Measurements from ENCODE around the gene THAP9.

DNA sequence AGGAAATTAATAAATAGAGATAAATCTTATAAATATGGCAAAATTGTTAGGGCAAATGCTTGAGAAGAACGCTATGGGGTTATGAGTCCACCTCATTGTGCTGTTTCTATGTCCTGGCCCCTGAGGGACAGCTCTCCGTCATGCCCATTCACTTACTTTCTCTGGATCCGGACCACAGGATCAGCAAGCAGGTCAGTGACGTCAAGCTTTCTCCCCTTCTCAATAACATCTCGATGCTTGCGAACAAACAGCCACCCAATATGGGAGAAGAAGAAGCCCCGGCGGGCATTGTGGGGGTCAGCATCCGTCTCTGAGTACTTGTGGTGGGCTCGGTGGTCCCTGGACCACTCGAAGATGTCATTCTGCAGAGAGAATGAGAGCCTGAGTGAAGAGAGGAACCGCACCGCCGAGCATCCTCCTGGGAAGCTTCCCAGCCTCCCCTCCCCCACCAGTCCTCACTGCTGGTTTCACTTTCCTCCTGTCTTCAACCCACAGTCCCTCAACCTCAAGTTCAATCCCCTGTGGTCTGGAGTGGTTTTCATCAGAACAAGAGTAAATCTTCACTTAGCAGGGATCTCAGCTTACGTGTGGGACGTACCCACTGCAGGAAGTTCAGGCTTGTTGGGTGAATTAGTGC, 117.9 kb downstream of the SCD5 start:
- PRO-cap: no peak

DNA sequence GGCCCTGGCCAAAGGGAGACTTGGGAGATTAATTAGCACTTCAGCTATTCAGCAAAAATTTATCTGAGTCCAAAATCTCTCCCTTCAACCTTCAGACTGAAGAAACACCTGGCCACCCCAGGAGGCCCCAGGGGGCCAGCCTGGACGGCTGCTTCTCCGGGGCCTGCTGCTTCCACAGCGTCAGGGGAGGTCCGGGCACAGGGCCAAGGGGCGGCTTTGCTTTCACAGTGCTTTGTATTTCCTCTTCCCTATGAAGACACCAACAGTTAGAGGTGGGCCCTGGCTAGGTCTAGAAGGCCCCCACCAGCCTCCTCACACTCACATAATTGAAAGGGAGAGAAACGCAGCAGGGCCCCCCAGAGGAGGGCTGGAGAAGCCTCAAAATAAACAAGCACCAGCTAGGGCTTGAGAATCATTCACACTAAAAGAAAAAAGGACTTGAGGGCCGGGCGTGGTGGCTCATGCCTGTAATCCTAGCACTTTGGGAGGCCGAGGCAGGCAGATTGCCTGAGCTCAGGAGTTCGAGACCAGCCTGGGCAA, 17.8 kb downstream of the SCD5 start:
- PRO-cap: no peak

- PRO-cap: no peak
These were observed 24.9 kb upstream of the SCD5 start for GRCh38 chr4:82823251-82824102.

- PRO-cap: bidirectional peak, plus-strand start at chr4:82900735, minus-strand start at chr4:82900545; bidirectional peak, plus-strand start at chr4:82901119, minus-strand start at chr4:82900944
These were observed at the start of gene THAP9 for GRCh38 chr4:82900589-82901526. Gene THAP9 (plus strand): TSS chr4:82900735.

DNA sequence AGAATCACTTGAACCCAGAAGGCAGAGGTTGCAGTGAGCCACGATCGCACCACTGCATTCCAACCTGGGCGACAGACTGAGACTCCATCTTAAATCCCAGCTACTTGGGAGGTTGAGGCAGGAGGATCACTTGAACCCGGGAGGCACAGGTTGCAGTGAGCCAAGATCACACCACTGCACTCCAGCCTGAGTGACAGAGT, 36.1 kb downstream of the LIN54 start:
- PRO-cap: no peak

GRCh38 chr4:83088705-83089070, 25.8 kb downstream of the PLAC8 start:
- PRO-cap: no peak

DNA sequence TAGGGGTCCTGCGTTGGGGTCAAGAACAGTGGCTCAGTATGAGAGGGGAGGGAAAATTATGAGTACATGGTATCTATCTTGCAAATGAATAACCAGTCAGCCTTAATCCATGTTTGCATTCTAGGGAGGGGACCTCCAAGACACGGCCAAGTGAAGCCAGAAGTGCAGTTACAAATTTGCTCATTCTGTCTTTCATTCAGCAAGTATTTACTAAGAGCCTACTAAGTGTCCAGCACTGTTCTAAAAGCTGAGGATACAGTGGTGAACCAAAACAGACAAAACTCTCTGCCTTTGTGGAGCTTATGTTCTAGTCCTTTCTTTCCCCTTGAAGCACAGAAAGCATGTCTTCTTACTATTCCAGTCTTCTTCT, 76.2 kb downstream of the COQ2 start:
- PRO-cap: no peak

DNA sequence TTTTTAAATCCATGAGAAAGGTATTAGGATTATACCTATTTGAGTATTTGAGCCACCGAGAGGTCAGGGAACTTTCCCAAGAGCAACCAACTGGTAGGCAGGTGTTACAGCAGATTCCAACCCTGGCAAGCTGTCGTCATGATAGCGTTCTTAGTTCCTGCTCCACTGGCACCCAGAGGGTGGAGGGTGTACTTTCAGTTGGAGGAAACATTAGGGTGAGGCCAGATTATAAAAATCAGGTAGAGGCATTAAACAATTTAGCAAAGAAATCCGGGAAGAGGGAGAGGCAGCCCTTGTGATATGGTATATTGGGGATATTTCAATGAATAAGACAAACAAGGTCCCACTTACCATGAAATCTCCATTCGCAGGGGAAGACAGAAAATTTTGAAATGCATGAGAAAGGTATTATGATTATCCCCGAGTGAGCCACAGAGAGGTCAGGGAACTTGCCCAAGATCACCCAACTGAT, 23.2 kb downstream of the COQ2 start:
- PRO-cap: no peak

DNA sequence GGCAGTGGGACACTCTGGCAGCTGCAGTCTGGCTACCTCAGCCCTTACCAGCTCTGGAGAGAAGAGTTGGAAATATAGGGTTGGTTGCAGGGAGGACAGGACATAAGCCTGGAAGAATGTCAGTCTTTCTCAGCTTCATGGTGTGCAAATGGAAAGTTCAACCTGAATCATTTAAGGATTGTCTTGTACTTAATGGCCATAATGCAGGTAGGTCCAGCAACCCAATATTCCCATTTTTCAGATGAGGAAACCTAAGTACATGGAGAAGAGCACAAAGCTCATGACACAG, 60.0 kb downstream of the GPAT3 start:
- PRO-cap: no peak

- PRO-cap: no peak
These were observed 90.5 kb downstream of the GPAT3 start for GRCh38 chr4:83626347-83626966.

GRCh38 chr4:84126897-84127451, 372.1 kb downstream of the NKX6-1 start:
- PRO-cap: no peak

DNA sequence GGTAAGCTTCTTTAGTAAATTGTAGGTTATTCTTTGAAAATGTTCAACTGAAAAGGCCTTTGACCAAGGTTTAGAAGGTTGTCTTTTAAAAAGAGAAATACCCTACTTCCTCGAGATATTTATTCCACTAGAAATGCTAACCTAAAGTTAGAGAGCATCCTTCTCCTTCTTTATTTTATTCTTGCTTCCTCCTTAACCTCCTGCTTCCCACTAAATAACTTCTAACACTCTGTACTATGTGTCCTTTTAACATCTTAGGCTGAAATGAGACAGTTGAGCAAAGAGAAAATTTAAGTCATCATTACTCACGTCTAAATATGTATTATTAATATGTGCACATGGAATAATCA, 267.1 kb downstream of the NKX6-1 start:
- PRO-cap: no peak

DNA sequence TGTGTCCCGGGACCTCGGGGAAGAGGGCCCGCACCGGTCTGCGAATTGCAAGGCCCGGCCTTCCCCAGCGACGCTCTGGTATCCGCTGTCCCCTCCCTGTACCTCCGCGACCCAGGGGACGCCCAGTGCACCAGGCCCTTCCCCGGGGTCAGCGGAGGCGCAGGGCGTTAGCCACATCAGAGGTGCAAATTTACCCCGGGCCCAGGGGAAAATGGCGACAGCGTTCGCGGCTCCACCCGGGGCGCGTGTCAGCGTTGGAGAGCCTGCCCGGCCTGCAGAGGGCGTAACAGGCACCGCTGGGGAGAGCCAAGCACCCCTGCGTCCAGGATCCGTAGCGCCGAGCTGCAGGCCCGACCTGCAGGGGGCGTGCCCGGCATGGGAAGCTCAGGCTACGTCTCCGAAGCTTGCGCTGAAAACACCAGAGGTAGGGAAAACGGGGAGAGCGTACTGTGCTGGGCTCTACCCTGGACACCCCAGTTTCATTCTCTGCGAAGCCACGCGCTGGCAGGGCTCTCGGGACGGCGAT, 16.3 kb downstream of the NKX6-1 start:
- PRO-cap: bidirectional peak, plus-strand start at position 421 of the sequence, minus-strand start at position 250 of the sequence

DNA sequence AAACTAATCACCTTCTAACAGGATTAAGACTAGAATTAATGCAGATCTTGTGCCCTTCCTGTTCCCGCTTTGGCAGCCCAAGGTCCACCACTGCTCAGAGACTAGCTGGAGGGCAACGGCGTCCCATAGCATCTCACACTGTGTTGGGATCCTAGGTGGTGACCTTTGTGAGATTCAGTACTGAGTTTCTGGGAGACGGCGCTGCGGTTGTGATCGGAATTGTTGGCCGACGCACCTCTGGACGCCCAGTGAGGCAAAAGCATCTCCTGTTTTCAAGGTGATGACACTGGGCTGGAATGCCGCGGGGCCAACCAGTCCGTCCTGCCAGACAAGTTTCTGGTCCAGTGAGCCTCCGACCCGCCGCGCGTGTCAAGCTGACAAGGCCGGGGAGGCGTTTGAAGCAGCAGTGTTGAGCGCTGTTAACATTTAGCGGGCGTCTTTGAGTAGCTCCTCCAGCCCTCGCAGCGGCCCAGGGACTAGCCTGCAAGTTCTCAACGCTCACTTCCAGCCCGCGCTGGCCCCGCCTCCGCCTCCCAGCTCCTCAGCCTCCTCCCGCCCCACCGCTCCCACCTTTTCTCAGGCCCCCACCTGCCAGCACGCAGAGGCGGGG, 624 bp upstream of the CDS1 start:
- PRO-cap: bidirectional peak, plus-strand start at position 380 of the sequence, minus-strand start at position 250 of the sequence; bidirectional peak, plus-strand start outside the sequence, minus-strand start at position 465 of the sequence

- PRO-cap: no peak
These were observed 141.6 kb downstream of the CDS1 start for GRCh38 chr4:84724335-84725062.

- PRO-cap: no peak
These were observed 96.1 kb downstream of the WDFY3 start for GRCh38 chr4:84870255-84870832.

DNA sequence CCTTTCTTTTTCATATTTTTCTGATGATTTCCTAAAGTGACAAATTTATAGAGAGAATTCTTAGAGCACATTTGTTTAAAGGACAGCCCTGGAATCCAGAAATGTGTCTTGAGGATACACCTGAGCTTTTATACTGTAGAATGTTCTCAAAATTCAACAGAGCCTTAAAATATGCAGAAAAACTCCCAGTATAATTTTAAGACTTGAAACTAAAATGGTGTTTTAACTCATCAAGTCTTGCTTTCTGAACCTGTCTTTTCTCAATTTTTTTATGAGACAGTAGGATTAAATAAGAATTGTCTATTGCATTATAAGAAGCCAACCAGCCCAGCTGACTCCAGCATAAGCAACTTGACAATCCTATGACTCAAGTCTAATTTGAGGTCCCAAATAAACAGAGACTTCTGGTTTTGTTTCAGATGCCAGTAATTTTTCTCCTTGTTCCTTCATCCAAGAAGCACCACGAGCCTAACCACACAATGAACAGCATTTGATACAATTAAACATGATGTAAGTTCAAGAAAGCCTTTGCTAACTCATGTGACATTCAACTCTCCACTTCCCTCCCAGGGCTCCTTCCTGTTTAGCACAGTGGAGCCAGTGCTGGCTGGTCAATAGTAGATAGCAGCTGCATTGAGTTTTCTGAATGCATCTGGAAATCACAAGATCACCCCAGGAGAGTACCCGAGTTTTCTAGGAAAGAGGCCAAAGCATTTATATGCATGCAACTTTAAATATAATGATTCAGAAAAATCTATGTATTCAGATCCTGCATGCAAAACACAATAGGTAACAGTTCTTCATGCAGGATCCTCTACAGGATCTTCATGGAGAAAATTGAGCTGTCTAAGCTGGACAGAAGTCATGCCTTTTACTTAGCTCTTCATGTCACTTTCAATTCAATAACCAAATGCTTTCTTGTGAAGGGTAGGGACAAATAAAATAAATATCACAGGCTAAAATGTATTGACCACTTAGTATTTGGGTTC, 206.3 kb downstream of the ARHGAP24 start:
- PRO-cap: no peak

- PRO-cap: no peak
These were observed 283.2 kb downstream of the ARHGAP24 start for GRCh38 chr4:85757998-85758802.

DNA sequence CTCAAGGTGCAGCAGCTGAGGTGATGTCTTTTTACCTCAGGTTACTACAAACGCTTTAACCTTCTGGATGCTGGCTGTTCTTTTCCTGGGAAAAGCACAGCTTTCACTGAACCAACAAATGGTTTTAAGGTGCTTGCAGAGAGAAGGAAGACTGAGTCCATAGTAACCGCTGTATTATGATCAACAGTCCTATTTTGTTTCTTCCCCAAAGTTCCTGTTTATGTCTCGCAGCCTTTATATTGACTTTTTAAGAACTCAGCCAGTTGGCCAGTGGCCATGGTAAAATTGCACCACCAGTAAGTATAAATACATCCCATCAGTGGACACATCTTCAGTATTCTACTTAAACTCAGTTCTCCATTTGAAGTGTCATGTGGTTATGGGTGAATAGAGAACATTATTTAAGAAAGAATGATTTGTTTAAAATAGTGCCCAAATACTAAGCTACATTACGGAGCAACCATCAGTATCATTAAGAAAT, 286.9 kb downstream of the ARHGAP24 start:
- PRO-cap: no peak

GRCh38 chr4:85931111-85931563, 428.7 kb downstream of the MAPK10 start:
- PRO-cap: no peak